ENCODE measurements around a stretch of chr3.

- PRO-cap: no peak
Measured at GRCh38 chr3:101822193-101822967, 26.9 kb upstream of the NFKBIZ start.

- PRO-cap: bidirectional peak, plus-strand start at chr3:101849514, minus-strand start at chr3:101849844; bidirectional peak, plus-strand start at chr3:101850149, minus-strand start at chr3:101850064
Measured at GRCh38 chr3:101849782-101850340, 547 bp downstream of the NFKBIZ start.

GRCh38 chr3:101878477-101879011, 29.2 kb downstream of the NFKBIZ start:
- PRO-cap: no peak

DNA sequence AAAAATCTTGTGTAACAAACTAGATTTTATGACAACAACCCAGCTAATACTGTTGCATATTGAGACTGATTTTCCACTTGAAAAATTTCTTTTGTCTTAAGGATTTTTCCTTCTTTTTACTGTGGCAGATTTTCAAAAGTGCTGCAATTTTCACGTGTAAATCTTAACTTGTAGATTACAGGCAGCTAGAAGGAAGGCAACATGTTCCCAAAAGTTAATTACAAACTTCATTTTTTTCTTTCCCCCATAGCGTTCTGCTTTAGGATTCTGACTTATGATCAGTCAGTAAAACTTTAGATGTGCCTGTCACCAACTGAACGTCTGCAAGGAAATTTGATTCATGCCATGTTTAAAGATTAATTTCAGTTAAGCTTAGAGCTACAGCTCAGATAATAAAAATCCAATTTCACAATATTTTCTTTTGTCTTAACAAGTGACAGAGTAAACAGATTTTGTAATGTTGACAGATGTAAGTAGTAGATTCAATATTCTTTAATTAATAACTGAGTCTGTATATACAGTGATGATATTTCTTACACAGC, 253.0 kb downstream of the NFKBIZ start:
- PRO-cap: no peak

GRCh38 chr3:102587081-102587631, 152.3 kb downstream of the ZPLD1 start:
- PRO-cap: no peak

DNA sequence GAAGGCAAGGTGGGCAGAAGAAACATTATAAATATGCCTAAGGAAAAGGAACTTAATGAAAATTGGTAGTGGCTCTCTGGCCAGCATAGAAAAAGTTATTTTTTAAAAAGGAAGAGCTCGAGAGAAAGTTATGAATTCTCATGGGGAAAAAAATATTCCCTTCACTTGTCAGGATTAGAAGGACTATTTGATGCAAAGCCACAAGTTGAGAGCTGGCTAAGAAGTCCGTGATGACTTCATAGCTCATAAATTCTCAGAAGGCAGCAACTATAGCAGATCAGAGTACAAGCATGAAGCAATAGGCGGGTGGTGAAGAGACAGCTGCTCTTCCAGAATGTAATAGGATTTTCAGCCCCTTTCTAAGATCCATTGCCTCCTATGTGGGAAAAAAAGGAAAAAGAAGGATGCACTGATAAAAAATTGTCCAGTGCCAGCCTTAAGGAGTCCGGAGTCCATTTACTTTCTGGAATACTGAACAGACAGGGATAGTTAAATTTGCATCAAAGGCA, 929.6 kb upstream of the ALCAM start:
- PRO-cap: no peak

- PRO-cap: no peak
Measured at GRCh38 chr3:105534259-105534928, 167.7 kb downstream of the ALCAM start.

GRCh38 chr3:105798736-105799061, 70.1 kb downstream of the CBLB start:
- PRO-cap: no peak

DNA sequence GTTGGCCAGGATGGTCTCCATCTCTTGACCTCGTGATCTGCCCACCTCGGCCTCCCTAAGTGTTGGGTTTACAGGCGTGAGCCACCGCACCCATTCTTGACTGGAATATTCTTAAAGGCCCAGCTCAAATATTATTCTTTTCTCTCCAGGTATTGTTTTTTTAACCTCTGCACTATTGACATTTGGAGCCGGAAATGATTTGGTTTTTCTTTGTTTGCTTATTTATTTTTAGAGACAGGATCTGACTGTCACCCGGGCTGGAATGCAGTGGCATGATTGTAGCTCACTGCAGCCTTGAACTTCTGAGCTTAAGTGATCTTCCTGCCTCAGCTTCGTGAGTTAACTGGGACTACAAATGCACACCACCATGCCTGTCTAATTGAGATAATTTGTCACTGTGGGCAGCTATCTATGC, 93.7 kb upstream of the CBLB start:
- PRO-cap: no peak

- PRO-cap: no peak
Measured at GRCh38 chr3:106479639-106479935, 610.8 kb upstream of the CBLB start.

DNA sequence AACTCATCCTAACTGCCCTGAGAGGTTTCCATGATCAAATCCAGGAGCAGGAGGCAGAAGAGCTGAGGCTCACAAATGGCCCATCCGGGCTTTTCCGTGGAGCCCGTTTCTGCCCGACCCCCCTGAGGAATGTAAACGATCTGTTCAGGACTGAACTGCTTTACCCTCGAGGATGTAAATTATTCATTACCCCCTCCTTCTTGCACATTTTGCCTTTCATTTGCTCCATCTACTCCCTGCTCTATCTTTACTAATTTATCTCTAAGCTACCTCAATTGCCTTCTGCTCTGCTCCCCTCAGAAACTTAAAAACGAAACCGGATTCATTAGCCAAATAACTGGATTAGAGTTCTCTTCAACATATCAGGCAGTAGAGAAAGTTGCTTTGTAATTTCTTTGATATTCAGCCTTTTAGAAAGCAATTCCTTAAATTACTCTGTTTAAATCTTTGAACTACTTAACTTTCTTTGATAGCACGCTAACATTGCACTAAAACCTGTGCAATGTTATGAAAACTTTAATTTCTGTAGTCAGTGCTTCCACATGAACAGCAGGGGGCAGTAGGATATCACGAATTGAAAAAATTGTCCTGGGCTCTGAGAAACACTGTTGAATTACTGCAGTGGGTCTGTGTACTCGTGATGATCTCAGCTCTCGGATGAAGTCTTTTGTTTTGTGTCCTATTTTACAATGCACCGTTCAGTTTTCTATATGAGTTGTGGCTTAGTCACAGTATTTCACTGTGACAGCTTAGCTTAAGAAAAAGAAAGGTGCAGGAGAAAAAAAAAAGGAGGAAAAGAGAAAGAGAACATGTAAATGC, 141.5 kb upstream of the CCDC54 start:
- PRO-cap: unidirectional peak, plus-strand start at position 608 of the sequence

- PRO-cap: no peak
Measured at GRCh38 chr3:107421067-107421499, 43.8 kb downstream of the CCDC54 start.

DNA sequence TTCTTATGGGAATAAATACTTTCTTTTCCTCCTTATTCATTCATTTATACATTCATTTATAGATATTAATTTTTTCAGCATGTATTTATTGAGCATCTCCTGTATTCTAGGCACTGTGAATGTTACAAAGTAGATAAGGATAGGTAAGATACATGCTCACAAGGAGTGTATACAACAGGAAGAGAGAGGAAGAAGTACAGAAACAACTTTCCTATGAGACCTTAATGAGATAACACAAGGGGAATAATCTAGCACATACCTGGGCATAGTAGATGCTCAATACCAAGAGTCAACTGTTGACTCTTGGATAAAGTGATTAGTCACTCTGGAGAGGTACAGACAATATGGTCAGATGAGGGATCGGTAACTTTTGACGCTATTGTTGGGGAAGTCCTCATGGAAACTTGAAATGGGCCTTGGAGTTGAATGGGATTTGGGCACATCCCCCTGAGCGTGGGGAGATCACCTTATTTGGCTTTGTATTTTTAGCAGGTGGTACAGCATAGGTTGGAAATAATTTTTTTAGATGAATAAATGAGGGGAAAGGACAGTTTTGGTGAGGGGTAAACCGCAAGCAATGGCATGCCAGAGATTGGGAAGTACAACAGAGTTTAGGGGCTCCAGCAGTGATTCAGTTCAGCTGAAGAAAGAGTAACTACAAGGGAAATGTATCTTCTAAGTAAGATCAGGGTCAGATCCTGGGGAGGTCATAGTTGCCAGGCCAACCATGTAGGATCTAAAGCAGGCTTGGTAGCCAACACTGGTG, 27.4 kb downstream of the BBX start:
- PRO-cap: no peak

DNA sequence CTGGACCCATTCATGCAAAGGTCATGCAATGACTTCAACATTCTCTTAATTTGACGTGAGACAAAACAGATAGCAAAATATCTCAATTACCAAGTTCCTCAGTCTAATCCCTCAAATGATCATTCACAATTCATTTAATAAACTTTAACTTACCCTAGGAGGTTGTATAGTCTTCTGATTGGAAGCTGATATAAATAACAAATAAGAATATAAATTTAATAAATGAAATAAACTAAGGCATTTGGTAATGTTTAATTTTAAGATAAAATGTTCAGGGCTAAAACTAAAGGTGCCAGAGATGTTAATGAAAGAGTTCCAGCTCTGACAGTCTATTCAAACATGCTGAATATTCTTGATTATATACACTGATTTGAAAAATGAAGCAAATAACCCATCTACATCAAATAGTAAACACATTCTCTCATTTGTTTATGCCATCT, 39.0 kb downstream of the CD47 start:
- PRO-cap: no peak

GRCh38 chr3:108088459-108089094, 2.3 kb downstream of the CD47 start:
- PRO-cap: unidirectional peak, plus-strand start at chr3:108088904

DNA sequence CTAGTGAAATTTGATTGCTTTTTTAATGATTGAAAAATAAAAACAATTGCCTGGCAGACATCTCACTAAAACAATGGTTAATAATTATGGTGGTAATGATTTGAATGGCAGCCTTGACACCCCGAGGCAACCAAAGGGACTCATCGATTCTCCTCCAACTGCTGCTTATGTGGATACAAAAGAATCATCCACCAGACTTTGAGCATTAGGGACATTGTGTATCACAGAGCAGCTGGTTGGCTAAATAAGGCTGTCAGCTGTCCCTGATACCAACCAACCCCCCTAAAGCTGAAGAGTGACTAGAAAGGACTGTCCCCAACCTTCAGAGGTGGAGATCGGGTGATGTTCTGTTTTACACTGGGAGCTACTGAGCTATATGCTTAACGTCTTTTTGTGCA, 1.7 kb upstream of the CD47 start:
- PRO-cap: bidirectional peak, plus-strand start at position 318 of the sequence, minus-strand start at position 142 of the sequence

DNA sequence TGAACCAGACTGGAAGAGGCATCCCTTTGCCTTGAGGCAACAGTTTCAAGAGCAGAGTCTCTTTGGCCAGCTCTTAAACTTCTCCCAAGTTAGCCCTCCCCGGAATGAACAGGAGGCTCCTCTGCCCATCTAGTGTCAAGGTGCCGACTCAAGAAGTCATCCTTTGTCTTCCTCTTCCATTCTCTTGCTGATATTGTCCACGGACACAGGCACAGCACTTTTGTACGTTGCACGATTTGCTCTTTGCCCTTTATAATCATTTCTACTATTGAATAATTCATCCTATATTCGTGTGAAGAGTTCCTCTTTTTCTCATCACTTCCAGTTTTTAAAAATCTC, 40.8 kb upstream of the CD47 start:
- PRO-cap: no peak

GRCh38 chr3:108550374-108551319, 38.6 kb downstream of the CIP2A start:
- PRO-cap: no peak

GRCh38 chr3:111069950-111071028, 1.3 kb upstream of the NECTIN3 start:
- PRO-cap: unidirectional peak, plus-strand start at chr3:111070663

- PRO-cap: no peak
Measured at GRCh38 chr3:111610205-111610615, 15.1 kb upstream of the ZBED2 start.

Measured in neuron (in vitro differentiated cells).